ENCODE results near the genes KRTAP19-7, KRTAP22-2, KRTAP6-3, KRTAP20-1, HUNK and IL10RB.

GRCh38 chr21:30561054-30561659 is at the start of gene KRTAP19-7:
KRTAP19-7 (minus strand) TSS chr21:30561314.
- PRO-cap = no peak

DNA sequence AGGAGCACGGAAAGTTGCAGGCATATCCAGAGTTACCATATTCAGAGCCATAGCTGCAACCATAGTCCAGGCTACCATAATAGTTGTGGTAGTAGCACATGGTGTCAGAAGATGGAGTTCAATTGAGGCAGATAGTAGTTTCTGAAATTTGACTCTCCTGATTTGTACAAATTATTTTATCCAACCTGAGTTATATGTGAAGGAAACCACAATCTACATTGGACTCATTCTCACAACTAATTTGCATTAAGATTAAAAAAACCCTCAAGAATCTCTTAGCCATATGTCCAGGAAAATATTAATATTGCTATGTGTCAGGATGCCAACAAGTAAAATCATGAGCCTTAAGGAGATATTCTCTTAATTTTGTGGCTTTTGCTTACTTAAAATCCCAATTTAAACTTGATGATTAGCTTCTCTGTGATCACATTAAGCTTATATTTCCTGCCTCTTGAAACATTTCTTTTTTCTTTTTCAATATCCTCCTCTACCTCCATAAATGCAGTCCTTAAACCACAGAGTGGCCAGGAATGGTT is at the start of gene KRTAP22-2:
Gene KRTAP22-2, minus strand, starts transcription at position 123 of the 536 bp plus-strand sequence.
- PRO-cap = no peak

DNA sequence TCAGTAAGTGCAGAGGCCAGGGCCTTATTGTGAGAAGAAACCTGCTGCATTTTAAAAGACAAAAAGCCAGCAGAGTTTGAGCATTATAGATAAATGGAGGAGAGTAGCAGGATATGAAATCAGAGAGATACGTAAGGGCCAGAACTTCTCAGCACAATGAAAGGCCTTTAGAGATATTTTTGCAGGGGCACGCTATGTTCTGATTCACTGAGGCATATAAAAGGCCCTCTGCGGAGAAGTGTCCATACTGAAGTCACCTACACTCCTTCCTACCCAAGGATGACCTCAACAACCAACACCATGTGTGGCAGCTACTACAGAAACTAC is at the start of gene KRTAP6-3:
Gene KRTAP6-3, plus strand, starts transcription at position 274 of the 327 bp plus-strand sequence.
- PRO-cap = no peak

GRCh38 chr21:30616111-30616617 is at the start of gene KRTAP20-1:
KRTAP20-1 (plus strand) TSS chr21:30616425.
- PRO-cap = no peak

DNA sequence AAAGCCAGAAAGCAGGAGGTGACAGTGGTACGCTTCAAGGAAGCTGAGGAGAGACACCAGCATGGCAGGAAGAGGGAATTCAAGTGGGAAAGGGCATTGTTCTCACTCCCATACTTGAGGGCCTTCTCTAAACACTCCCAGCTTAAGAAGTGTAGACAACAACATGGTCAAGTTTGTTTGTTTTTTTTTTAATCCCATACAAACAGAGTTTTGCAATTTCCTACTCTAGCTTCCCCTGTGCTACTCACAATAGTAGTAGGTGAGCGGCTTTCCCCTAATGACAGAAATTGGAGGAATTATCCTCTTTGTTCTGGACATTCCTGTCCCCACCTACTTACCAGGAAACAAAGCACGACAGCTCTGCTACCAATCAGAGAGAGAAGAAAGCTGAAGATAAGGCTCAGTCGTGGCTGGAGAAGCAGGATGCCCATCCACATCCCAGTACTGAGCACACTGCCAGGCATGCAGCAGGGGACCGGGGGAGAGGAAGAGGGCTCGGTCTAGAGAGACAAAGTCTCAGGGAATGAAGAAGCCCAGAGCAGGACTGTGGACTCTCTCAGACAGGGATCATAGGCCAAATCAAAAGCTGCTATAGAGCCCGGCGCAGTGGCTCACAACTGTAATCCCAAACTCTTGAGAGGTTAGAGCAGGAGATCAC is 134.0 kb upstream of the KRTAP19-8 start:
- PRO-cap = no peak

DNA sequence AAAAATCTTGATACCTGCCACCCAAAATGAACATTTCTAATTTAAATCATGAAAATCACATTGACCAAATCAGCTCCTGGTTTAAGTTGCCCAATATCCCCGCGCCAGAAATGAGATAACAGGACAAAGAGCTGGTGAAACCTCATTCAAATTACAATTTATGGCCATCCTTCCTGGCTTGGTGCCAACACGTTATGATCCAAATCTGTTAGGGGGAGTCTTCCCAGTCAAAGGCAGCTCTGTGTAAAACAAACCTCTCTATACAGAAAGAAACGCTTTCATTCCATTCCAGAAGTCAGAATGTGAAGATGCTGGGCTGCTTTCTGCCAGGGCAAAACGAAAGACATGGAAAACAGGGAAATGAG is 53.4 kb upstream of the TIAM1 start:
- PRO-cap = no peak

DNA sequence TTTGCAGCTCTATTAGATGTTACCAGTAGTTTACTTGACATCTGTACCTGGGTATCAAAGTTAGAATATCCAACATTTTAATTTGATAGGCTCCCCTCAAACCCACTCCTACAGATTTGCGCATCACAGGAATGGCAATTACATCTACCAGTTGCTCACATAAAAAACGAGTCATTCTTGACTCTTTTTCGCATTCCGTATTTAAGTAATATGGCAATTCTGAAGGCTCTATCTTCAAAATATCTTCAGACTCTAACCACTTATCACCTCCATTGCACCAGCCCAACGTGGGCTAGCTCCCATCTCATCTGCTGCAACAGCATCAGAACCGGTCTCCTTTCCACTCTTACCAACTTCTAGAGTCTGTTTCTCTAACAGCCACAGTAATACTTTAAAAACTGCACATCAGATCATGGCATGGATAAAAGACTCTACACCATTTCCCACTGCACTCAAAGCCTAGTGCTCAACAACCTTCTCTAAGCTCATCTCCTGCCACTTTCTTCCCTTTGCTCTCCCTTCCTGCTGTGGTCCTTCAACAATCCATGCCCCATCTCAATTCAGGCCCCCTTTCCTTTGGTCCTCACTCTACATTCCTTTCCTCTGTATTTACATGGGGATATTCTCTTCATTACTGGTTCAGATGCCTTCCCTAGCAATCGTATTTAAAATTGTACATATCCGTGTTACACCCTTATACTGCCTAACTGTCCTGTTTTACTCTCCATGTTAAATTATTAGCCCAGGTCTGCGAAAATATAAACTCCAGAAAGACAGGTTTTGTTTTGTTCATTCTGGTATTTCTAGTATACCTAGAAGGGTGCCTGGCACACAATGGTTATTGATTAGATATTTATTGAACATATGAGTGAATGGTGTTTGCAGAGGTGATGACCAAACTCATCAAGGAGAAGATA is 18.9 kb downstream of the SOD1 start:
- PRO-cap = no peak

GRCh38 chr21:31872277-31873179 is at the start of gene HUNK:
HUNK (plus strand) TSS chr21:31873020.
- PRO-cap = unidirectional peak, plus-strand start at chr21:31872826; bidirectional peak, plus-strand start at chr21:31873241, minus-strand start at chr21:31872908

- PRO-cap = no peak
These were observed 26.1 kb downstream of the HUNK start for GRCh38 chr21:31898835-31899450.

DNA sequence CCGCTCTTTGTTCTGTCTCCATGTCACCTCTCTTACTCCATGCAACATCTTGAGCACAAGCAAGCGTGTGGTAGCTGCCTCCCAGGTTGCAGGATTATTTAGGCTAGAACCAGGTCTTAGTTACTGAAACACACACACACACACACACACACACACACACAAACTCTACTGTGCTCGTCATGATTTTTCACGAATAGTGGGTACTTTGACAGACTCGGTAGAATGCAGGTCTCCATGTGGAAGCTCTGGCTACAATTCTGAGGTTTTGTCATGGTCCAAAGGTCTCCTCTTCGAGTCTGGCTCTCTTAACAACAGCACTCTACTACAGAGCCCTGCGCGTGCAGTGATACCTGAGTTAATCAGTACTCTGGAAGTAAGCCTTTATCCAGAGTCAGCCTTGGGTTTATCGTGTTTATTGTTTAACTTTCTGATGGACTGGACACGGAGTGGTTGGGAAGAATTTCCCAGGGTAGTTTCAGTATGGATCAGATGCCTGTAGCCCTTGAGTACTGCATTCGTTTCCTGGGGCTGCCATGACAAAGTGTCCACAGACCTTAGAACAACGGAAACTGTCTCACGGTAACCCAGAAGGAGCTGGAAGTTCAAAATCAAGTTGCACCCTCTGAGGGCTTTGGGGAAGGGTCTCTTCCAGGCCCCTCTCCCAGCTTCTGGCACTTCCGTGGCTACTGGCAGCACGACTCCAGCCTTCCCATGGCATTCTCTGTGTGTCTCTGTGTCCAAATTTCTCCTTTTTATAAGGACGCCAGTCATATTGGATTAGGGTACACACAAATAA is 27.7 kb downstream of the HUNK start:
- PRO-cap = bidirectional peak, plus-strand start at position 422 of the sequence, minus-strand start at position 259 of the sequence

DNA sequence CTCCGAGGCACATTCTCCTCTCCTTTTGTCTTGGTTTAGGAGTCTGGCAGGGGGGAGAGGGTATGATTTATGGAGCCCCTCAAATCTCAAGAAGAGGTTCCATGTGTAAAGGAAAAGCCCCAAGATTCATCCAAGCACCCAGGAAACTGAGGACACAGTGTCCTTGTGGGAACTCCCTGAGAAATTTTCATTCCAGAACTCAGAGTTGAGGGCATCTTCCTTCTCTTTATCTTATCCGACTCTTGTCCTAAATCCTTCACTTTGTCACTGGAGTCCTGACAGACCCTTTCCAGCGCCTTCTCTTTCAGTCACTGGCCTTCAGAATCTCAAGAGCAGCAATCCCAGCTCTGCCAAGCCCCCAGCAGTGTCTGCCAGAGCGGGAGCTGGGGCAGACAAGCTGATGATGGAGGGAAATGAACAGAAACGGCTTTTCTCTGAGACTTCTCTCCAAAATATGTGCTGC is 32.4 kb downstream of the MIS18A start:
- PRO-cap = no peak

DNA sequence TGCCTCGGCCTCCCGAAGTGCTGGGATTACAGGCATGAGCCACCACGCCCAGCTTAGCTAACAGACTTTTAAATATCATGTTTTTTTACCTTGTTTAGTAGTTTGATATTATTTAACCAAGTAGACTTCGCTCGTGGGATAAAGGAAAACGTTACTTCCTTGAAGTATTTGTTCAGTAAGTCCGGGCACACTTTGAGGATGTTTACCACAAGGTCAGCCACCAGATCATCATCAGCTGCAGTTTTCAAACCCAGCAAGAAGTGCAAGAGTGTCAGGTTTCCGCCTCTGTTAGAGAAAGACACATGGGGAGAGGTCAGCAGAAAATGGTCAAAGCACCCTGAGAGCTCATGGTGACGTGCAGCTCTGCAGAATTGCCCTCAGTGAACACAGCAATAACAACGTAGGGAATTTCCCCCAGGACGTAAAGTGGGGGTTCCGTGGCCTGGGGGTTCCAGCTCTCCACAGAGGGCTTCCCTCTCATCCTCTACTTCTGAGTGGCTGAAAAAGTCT is 24.4 kb downstream of the URB1 start:
- PRO-cap = no peak

DNA sequence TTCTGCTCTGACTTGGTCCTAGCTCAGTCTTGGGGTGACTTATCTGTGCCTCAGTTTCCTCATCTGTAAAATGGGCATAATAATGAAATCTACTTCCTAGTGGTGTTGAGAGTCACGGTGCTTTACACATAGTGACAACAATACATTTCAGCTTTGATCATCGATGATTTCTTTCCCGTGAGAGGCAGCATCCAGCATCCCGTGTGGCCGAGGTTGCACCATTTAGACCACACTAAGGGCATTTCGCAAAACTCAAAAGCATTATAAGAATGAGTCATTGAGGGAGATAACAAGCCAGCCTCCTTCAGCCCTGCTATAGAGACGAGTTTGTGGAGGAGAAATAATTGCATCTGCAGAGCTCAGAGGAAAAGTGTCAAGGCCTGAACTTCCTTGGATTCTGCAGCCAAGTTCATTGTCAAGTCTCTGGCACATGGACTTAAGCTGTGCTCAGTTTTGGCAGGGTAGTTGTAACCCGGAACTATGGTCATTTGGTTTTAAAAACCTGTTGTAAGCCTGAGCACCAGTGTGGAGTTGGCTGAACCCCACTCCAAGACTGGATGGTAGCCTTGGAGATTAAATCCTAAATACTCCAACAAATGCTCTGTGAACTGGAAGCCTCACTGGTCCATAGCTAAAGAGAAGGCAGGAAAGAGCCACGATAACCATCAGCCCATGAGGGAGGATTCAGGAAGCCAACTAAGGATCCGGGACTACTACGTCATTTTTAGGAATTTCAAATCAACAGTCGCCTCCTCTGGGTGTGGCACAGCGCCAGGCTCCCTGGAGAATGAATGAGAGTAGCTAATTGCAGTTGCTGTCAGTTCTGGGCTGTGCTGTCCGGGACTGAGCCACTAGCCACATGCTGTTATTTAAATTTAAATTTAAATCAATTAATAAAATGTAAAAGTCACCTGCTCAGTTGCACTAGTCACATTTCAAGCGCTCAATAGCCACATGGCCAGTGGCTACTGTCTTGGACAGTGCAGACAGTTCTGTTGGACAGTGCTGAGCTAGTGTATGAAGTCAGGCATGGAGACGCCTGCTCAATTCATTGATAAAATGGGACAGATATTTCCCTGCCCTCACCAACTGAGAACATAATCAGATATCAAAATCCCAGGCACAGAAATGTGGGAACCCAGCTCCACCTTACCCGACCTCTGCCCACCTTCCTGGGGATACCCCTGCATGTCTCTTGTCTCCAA is 64.0 kb downstream of the TCP10L start:
- PRO-cap = no peak

DNA sequence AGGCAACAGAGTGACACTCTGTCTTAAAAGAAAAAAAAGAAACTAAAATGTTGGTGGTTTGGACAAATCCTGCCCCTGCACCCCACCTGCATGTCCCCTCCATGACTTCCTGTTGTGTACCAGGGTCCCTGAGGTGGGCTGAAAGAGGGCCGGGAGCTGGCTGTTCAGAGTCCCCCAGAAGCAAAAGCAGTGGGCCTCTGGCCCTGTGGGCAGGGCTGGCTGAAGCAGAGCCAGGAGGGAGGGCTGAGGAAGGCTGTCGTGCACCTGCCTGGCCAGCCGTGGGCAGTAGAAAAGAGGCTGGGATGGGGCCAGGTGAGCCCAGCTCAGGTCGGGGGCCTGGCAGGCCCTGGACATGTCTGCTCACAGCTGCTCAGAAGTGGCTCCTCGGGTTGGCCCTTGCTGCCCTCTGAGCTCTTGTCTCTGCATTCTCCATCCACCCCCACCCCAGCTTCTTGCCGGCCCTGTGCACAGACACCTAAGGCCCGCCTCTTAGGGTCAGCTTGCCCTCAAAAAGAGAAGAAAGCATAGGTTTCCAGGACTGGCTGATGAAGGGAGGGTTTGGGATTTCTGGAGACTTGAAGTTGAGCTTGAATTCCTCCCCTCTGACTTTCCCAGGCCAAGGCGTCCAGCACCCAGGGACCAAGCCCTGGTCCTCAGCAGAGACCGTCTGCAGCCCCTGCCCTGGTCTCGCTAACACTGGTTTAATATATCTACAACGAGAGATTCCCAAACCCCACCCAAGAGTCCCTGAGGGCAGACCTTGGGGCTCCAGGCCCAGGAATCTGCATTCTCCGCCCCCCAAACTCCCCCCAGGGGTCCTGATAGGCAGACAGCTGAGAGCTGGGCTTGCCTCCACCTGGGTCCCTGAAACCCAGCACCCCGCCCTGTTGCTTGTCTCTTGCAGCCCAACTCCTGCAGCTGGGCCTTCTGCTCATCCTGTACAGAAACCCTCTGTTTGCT is 59.9 kb downstream of the TCP10L start:
- PRO-cap = no peak

GRCh38 chr21:33011364-33011967 is 14.3 kb upstream of the OLIG2 start:
- PRO-cap = no peak

GRCh38 chr21:33071911-33072501 is 2.1 kb downstream of the OLIG1 start:
- PRO-cap = no peak

DNA sequence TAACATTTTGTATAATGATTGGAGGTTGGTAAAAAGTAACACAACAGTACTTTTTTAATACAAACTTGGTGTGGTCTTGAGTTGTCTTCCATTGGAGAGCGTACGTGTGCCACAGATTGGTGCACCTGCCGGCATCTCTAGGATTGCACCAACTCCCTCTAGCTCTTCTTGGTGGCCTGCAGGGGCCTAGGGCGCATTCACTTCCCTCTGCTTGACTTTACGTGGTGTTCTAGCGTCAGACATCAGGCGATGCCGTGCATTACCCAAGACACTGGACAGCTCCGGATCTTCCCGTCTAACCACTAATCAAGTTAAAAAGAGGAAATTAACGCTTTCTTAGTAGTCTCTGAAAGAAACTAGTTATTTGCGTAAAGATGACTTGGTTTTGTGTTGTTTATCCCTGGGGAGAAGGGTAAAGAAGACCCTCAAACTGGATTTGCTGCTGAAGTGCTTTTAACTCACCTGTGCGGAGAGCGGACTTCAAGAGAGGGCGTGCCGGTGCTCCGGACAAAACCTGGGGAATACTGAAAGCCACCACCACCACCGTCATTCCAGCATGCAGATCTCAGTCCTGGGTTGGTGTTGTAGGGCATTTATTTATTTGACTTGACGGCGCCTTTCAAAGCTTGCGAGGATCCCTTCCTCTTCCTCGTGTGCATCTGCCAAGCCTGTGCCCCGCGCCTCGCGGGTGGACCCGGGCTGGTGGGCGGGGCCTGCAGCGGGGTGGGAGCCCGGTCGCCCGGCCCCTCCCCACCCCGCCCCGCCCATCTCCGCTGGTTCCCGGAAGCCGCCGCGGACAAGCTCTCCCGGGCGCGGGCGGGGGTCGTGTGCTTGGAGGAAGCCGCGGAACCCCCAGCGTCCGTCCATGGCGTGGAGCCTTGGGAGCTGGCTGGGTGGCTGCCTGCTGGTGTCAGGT is at the start of gene IL10RB:
Gene IL10RB, plus strand, starts transcription at position 767 of the 916 bp plus-strand sequence.
- PRO-cap = bidirectional peak, plus-strand start at position 767 of the sequence, minus-strand start at position 690 of the sequence

DNA sequence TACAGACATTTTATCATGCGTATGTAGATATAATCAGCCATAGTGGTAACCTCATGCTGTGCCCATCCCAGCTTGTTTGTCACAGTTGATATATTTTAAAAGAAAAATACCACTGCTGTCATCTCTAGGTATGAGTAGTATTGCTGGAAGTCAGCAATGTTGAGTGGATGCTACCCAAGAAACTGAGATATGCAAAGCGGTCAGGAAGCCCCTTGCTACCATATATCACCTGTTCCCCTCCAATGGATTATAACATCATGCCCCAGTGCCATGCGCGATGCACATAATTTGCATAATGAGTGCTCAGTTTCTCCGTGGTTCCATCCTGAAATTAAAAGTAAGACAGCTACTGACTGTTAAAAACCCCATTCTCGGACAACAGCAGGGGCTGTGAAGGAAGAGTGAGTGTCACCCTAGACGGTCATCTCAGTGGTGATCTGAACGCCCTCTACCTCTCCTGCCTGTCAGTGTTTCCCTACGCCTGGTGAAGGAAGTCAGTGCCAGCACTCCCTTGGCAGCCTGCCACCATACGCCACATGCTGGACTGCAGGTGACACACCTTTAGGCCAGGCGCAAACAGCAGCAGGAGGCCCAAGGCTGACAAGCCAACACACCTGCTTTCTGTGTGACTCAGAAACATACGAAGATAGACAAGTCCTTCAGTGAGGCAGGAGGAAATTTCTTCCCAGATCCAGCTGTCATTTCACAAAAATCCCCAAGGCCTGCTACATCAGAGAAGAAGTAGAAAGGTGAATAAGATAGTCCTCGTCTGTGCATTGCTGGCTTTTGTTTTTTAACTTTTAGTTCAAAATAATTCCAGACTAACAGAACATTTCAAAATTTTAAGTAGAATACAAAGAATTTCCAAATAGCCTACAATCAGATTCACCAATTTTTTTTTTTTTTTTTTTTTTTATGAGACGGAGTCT is 2.9 kb downstream of the IL10RB start:
- PRO-cap = bidirectional peak, plus-strand start at position 585 of the sequence, minus-strand start at position 439 of the sequence

GRCh38 chr21:33411815-33412336 is 8.7 kb downstream of the IFNGR2 start:
- PRO-cap = unidirectional peak, plus-strand start at chr21:33412211

GRCh38 chr21:33421998-33422509 is 18.8 kb downstream of the IFNGR2 start:
- PRO-cap = no peak